ENCODE results near the genes KRTAP10-4, KRTAP10-5, KRTAP10-8, KRTAP12-3 and SLX9.

DNA sequence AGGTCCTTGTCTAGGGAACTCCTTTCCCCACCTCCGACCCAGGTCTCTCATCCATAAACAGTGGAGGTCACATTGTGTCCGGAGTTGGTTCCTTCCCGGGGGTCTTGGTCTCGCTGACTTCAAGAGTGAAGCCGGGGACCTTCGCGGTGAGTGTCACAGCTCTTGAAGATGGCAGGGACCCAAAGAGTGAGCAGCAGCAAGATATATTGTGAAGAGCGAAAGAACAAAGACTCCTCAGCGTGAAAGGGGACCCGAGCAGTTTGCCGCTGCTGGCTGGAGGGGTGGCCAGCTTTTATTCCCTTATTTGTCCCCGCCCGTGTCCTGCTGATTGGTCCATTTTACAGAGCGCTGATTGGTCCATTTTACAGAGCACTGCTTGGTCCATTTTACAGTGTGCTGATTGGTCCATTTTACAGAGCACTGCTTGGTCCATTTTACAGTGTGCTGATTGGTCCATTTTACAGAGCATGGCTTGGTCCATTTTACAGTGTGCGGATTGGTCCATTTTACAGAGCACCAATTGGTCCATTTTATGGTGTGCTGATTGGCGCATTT, 5.4 kb downstream of the TRPM2 start:
- RAMPAGE, long total RNA: no peak
- RRBS: 30% methylated on average over 2 of the region's 16 CpGs

GRCh38 chr21:44573285-44574129, at the start of gene KRTAP10-4:
KRTAP10-4 (plus strand) TSS chr21:44573729.
- RAMPAGE, long total RNA: no peak
- RRBS: no CpG with 5 or more reads among the region's 26 CpGs

DNA sequence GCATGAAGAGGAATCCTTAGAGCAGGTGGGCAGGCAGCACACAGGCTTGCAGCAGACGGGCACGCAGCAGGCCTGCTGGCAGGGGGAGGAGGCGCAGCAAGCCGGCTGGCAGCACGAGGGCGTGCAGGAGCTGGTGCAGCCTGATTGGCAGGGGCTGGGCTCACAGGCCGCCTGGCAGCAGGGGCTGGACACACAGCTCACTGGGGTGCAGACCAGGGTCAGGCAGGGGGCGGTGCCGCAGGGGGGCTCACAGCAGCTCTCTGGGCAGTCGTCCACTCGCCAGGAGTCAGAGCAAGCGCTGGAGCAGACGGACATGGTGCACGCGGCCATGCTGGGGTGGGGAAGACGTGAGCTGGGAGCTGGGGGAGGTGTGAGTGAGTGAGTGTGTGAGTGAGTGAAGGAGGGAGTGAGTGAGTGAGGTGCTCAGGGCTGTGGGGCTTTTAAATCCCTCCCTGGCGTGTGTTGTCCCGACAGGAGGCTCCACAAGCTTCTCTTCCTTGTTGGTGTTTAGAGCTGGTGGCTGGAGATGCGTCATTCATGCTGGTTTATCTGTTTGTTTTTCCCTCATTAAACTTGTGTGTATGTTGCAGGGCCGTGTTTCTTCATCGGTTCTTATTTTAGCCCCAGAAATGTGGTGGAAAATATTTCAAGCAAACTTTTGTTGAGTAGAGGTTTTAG, at the start of gene KRTAP10-5:
Gene KRTAP10-5 (minus strand): TSS at position 356 of the 678 bp plus-strand sequence.
- RAMPAGE, long total RNA: no peak
- RRBS: no CpG with 5 or more reads among the region's 21 CpGs

- RAMPAGE, long total RNA: no peak
- RRBS: no CpG with 5 or more reads among the region's 6 CpGs
These were observed at the start of gene KRTAP10-8 for GRCh38 chr21:44611952-44612347. KRTAP10-8 (plus strand) TSS chr21:44612079.

DNA sequence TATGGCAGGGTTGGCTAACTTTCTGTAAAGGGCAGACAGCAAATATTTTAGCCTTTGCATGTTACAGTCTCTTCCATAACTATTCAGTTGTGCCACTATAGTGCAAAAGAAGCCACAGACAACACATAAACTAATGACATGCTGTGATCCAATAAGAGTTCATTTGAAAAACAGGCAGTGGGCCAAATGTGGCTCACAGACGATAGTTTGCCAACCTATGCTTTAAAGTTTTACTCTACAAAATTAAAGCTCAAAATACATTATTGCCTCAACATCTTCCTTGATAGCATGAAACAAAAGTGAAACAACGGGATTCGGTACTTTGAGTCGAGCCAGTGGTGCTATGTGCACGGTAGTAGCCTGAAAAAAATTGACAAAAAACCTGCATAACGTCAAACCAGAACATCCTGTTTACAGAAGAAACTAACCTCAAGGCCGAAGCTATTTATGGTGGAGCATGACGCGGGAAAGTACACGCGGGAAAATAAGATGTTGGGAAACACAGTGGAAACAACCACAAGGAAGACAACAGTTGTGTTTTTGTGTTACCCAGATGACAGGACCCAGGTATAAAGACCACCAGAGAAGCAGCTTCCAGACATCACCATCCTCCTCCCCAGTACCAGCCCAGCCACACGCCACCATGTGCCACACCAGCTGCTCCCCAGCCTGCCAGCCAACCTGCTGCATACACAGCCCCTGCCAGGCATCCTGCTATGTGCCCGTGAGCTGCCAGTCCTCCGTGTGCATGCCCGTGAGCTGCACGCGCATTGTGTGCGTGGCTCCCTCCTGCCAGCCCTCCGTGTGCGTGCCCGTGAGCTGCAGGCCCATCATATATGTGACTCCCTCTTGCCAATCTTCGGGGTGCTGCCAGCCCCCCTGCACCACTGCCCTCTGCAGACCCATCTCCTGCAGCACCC, at the start of gene KRTAP12-3:
Gene KRTAP12-3 (plus strand): TSS at position 596 of the 920 bp plus-strand sequence.
- RAMPAGE, long total RNA: no peak
- RRBS: no CpG with 5 or more reads among the region's 22 CpGs

- RAMPAGE, long total RNA: no peak
- RRBS: no CpG with 5 or more reads among the region's 9 CpGs
These were observed 254 bp upstream of the KRTAP10-12 start for GRCh38 chr21:44696757-44697079.

- RAMPAGE, long total RNA: no peak
- RRBS: 9% methylated on average over 5 of the region's 21 CpGs
These were observed 22.2 kb downstream of the PTTG1IP start for GRCh38 chr21:44851138-44851866.

DNA sequence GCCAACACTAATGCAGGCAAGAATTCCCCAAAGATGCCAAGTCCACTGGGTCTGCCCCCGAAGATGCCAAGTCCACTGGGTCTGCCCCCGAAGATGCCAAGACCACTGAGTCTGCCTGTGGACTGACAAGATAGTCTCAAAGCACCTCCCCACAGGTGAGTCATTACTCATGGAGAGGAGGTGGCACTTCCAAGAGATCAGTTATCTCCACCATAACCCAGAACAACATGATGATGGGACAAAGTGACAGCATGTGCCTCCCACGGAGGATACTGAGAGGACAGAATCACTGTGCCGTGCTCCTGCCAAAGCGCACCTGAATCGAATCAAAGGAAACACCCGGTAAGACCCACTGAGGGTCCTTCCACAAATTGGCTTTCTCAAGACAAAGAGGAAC, 4.7 kb downstream of the PTTG1IP start:
- RAMPAGE, long total RNA: no peak
- RRBS: no CpG with 5 or more reads among the region's 7 CpGs

DNA sequence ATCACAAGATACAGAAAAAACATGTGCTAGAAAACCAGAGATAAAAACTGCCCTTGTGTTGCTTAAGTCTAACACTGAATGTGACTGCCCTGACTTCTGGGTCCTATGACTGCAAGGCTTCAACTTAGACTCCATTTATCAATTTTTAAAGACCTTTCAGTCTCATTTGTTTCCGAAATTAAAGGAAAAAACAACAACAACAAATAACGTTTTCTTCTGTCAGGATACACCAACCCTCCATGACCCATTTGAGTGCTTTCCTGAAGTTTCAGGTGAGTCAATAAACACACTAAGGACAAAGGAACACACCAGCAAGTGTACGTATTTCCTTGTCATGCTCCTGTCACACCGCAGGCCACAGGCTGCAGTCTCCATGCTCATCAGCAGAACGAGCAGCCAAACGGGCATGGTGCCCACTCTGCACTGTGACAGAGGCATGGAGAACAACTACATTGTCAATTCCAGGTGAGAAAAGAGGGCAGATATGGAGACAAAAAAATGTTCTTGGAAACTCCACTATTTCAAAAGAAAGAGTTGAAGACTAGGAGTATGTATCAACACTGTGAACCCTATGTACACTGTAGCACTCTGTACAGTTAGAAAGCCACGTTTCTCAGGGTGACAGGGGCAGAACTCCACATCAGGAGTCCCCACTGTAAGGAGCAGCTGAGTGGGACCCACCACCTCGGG, 2.7 kb downstream of the PTTG1IP start:
- RAMPAGE, long total RNA: no peak
- RRBS: no CpG with 5 or more reads among the region's 8 CpGs

- RAMPAGE, long total RNA: no peak
- RRBS: under 1% methylated on average over 46 of the region's 128 CpGs
These were observed at the start of gene SLX9 for GRCh38 chr21:44939410-44940736. SLX9 (plus strand) TSS chr21:44940029.

- RAMPAGE, long total RNA: no peak
- RRBS: 100% methylated on average over 2 of the region's 14 CpGs
These were observed 12.8 kb downstream of the SLX9 start for GRCh38 chr21:44952484-44953106.

DNA sequence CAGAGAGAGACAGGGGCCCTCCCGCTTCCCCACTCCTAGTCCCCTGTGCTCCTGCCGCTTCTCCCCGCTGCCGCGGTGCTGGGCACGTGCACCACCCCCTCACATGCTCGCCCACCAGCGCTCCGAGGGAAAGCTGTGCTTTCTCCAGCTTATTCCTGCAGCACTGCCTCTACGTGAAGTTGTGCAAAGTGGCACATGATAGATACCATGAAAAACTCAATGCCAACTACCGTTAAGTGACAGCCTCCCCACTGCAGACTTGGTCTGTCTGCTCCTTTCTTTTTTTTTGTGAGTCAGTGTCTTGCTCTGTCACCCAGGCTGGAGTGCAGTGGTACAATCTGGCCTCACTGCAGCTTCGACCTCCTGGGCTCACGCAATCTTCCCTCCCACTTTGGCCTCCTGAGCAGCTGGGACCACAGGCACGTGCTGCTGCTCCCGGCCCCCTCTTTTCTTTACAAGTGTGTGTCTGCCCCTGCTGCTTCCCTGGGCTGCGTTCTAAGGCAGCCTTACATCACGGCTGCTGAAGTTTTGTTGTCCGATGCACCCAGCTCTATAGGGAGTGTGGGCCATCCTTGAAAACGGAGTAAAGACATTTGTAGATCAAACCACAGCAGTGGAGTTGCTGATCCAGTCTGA, 15.5 kb downstream of the SLX9 start:
- RAMPAGE, long total RNA: no peak
- RRBS: no CpG with 5 or more reads among the region's 19 CpGs

DNA sequence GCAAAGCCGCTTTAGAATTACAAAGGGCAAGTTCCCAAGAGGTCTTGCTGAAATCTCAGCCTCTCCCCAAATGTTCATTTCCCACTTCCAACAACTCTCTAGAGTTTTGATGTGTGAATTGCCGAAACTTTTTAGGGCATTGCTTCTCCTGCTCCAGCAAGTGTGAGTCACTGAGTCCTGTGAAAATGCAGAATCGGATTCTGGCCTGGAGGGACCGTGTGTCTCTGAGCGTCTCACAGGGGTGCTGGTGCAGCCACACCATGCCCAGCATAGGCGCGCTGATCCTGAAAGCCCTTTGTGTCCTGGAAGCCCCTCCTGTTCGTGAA, 43.8 kb upstream of the ADARB1 start:
- RAMPAGE, long total RNA: no peak
- RRBS: no CpG with 5 or more reads among the region's 8 CpGs

GRCh38 chr21:45033082-45033847, 41.1 kb upstream of the ADARB1 start:
- RAMPAGE, long total RNA: no peak
- RRBS: 59% methylated on average over 2 of the region's 33 CpGs

DNA sequence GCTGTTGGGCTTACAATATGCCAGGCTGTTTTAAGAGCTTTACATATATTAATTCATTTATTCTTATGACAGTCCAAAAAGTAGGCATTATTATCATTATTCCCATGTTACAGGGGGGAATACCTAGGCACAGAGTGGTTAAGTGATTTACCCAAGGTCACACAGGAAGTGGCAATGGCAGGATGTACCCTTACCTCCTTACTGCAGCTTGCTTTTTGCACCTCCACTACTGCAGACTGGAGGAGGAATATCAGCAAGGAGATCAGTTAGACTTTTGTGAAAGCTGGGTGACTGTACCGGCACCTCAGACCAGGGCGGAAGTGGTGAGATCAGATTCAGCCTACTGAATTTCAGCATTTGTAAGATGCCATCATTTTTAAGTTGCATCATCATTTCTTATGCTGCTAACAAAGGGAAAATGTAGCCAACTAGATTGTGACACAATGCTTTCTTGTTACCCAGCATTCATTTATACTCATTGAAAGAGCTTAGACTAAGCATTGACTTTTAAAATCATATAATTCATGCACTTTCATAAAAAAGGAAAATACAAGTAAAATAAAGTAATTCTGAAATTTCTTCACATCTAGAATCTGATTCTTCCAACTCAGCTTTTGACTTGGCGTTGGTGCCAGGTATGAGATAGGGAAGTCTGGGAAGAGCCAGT, 4.6 kb downstream of the ADARB1 start:
- RAMPAGE, long total RNA: no peak
- RRBS: no CpG with 5 or more reads among the region's 3 CpGs

DNA sequence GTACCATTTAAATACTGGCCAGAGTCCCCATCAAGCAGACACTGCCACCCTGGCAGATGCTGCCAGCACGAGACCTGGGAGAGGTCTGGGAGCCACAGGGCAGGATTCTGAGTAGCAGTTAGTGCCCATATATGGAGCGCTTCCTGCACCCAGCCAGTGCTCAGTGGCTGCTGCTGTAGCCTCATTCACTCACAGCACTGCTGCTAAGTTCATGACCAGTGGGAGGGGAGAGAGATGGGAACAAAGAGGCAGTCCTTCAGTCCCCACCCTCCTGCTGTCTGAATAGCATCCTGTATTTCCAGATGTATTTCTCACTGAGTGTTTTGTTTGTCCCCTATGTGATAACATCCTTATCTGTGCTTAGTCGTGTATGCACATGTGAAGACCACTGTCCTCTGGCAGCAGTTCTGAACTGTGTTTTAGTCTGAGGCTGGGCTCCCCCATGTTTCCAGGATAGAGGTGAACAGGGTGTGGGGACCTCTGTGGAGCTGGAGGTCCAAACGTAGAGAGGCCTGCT, 80.4 kb downstream of the ADARB1 start:
- RAMPAGE, long total RNA: no peak
- RRBS: no CpG with 5 or more reads among the region's 4 CpGs

- RAMPAGE, long total RNA: no peak
- RRBS: no CpG with 5 or more reads among the region's 24 CpGs
These were observed 63.1 kb downstream of the POFUT2 start for GRCh38 chr21:45224389-45225113.

GRCh38 chr21:45226771-45227333, 60.8 kb downstream of the POFUT2 start:
- RAMPAGE, long total RNA: no peak
- RRBS: no CpG with 5 or more reads among the region's 13 CpGs

DNA sequence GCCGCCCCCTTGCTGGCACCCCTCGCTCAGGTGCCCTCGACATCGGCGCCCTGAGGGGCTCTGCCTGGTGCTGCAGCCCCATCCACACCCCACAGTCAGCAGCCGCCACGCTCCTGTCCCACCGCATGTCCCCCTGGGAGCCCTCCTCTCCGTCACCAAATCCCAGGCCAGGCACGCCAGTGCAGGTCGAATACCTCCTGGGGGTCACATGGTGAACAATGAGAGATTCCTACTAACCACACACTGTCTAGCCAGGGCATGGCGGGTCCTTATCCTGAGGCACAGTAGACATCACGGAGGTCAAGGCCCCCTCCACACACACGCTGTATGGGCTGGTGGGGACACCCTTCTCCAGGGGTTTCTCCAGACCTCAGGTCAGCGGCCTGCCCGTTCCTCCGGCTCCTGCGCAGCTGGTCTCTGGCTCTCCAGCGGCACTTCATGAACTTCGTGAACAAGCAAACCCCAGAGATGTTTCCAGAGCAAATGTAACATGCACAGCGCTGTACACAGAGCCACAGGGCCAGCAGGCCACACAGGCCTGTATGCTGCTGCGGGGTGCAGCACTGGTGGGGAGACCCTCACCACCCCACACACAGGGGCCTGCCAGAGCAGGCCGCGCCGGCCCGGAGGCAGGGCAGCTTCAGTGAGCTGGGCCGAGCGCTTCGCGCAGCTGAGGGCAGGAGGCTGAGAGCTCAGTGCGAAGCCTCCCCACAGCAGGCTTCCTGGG, 21.7 kb downstream of the POFUT2 start:
- RAMPAGE, long total RNA: no peak
- RRBS: no CpG with 5 or more reads among the region's 31 CpGs

- RAMPAGE, long total RNA: no peak
- RRBS: 13% methylated on average over 4 of the region's 46 CpGs
These were observed 6.8 kb upstream of the POFUT2 start for GRCh38 chr21:45294116-45295203.